Measurements from ENCODE around the genes IGFL3 and FKRP.

DNA sequence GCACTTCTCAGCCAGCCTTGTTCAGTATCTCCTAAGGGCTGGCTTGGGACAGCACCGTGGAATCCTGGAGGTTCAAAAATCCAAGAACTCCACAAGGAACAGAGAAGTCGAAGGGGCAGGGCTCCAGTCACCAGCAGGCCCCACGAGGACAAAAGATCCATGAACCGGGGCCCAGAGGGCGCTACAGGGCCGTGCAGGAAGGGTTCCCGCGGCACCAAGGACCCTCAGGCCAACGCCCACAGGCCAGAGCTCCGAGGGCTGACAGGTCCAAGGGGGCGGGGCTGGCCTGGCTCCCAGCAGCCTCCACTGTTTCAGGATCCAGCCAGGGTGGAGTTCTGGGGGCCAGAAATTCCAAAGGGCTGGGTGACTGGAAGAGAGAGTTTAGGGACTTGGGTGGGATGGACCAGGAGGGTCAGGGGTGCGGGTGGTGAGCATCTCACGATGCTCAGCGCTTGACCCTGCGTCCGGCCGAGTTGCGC is 707 bp downstream of the NANOS2 start:
- PRO-cap, result no peak

DNA sequence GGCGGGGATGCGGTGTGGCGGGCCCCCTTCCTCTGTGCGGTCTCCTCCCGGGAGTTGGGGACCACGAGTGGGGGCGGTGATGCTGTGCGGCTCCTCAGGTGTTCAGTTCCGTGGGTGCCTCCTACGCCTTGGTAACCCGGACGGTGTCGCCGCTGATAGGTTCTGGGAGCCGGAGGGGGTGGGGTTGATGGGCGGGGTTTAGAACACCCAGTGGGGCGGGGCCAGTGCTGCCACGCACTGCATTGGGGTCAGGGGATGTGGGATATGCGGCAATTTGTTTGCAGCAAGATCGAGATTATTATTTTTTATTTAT is 5.6 kb downstream of the CCDC61 start:
- PRO-cap, result no peak

- PRO-cap, result no peak
Observed at GRCh38 chr19:46077427-46077989, 36.7 kb upstream of the IGFL4 start.

- PRO-cap, result no peak
Observed at GRCh38 chr19:46124394-46124983, at the start of gene IGFL3. Gene IGFL3, minus strand, starts transcription at chr19:46124688.

DNA sequence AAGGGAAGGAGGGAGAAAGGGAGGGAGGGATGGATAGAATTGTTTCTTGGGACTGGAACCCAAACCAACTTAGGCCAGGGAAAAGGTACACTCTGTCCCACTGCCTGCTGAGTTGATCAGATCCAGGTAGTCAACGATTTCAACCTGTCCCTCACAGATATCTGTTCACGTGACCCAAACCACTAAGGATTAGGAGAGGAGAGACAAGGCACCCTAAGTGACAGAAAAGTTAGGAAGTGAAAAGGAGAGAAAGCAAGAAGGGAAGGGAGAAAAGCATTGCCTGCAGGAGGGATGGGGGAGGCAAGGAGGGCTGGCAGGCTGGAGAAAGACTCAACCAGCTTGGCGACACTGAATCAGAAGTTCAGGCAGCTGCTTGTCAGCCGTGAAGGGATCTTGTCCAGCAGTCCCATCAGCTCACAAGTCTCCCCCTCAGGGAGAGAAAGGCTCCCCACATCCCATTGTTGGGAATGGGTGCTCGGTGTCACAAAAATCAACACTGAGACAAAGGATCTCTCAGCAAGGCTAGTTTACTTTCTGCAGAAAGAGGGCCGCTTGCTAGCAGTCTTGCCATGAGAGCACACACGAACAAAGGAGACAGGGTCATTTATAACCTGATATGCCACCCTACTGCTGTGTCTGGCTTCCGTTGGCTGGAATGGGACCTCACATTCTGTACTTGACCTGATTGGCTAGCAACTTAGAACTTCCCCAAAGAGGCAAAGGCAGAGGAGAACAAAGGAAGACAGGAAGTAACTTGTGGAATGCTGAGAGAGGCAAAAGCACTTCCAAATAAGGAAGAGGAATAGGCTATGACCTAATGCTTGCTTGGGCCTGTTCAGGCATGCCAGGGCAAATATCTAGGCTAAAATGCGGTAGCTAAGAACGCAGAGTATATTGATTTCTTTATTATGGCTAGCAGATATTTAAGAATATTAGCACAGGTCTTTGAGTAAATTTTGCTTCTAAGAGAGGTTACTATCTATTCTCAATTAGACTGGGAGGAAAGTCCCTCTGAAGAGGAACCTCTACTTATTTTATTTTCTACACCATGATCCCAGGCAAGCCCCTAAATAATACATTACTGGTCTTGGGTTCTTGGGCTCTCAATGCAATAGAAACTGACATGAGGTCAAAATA is 8.6 kb upstream of the IGFL3 start:
- PRO-cap, result no peak

DNA sequence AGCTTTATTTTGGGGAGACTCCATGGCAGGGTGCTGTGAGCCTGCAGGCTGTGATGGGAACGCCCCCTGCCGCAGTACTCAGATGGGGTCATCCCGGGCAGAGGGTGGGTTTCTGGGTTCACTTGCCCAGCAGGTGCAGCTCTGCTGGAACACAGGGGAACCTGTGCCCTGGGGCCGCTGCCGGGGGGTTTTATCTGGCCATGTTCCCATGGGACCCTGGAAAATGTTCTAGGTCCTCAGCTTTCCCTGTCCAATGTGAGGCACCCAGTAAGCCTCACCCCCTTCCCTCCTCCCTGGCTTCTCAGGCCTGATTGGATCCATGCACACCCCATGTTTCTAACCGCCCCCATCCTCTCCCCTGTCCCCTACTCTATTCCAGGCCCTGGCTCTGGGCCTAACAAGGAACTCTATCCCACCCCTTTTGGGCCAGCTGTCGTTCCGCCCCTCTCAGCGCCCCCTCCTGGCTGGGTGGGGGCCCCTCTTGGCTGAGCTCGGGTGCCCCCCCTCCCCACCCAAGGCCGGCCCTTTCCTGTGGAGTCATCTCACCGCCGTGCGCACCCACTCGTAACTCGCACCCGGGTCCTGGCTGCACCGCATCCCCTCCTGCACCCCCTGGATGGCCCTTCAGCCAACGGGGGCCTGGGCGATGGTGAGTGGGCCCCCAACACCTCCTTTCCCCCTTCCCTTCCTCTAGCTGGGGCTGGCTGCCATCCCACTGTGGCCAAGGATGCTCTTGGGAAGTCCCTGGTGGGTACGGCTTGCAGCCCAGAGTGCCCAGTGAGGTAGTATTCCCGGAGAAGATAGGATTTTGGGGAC is 1.2 kb downstream of the HIF3A start:
- PRO-cap, result no peak

DNA sequence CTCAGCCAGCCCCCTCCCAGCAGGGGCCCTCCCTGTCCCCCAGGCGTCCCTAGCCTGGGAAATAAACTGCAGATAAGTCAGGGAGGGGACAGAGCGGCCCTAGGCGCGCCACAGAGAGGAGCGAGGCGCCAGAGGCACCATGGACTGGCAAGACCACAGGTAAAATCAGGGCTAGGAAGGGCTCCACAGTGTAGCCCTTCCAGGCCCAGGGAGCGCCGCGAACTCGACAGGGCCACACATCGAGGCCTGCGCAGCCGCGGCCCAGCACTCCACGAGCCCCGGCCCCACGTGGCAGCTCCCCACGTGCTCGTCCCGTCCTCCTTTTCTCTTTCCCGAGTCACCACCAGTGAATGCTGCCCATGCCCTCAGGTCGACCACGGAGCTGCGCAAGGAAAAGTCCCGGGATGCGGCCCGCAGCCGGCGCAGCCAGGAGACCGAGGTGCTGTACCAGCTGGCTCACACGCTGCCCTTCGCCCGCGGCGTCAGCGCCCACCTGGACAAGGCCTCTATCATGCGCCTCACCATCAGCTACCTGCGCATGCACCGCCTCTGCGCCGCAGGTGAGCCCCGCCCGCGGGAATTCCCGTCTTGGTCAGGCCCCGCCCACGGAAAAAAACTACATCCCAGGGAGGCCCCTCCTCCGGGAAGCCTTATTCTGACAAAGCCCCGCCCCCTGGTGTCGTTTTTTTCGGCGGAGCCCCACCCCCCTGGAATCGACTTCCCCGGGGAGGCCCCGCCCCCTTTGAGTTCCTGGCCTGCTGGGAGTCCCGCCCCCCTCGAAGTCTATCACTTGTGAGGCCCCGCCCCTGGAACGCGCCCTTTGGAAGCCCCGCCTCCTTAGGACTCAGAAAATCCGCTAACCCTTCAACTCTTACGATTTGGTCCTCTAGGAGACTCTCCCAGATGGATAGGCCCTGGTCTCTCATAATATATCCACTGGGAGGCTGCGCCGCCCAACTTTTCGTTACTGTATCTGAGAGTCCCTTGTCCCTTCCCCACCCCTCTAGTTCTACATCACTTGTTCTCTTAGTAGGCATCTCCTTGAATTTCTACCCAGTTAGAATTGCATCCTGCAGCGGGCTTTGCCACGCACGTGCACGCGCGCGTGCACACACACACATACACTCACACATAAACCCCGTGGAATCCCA is 7.1 kb downstream of the HIF3A start:
- PRO-cap, result no peak

- PRO-cap, result no peak
Observed at GRCh38 chr19:46351569-46351970, 4.7 kb downstream of the PPP5C start.

GRCh38 chr19:46383635-46384194 is 29.6 kb downstream of the CCDC8 start:
- PRO-cap, result no peak

DNA sequence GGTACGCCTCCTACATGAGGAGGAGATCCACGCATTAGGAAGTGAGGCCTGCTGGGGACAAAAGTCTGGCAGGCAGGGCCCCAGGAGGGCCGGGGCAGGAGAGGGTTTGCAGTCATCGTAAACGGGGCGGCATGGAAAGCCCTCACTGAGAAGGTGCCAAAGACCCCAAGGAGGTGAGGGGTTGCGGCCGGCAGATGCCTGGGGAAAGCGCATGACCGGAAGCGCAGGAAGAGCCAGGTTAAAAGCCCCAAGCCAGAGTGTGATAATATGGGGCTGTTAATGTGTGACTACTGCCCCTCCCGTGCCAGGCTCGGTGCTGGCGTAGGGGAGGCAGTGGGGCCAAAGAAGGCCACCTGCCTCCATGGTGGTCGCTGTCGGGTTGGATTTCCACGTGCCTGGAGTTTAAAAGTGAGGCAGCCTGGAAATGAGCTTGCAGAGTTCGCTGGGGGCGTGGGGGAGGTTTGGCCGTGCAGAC is 8.9 kb downstream of the CCDC8 start:
- PRO-cap, result no peak

DNA sequence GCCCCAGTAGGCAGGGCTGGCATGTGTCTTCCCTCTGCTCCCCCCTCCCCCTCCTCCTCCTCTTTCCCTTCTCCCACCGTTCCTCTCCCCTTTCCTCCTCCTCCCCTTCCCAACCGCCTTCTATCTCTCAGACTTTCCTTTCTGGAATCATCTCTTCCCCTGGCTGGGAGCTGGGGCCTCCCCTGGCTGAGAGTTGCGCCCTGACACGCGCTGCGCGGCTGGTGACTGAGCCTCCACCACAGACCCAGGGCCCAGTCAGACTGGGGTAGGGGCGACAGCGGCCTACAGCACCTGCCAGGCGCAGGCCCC is 2.8 kb downstream of the PNMA8B start:
- PRO-cap, result no peak

- PRO-cap, result no peak
Observed at GRCh38 chr19:46603262-46603928, 2.3 kb downstream of the CALM3 start.

- PRO-cap, result no peak
Observed at GRCh38 chr19:46633908-46634761, 1.9 kb downstream of the GNG8 start.

DNA sequence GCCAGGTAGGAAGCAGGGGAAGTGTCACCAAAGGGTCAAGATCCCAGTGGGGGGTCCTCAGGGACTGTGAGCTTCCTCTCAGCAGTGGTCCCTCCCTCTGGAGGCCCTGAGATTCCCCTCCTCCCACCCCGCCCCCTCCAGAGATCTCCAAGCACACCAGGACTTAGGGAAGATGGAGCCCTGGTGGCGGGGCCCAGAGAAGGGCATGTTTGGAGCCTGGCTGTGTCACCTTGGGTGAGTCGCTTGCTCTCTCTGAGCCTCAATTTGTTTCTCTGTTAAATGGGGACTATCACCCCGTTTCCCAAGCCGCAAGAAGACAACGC is 846 bp downstream of the DACT3 start:
- PRO-cap, result no peak

DNA sequence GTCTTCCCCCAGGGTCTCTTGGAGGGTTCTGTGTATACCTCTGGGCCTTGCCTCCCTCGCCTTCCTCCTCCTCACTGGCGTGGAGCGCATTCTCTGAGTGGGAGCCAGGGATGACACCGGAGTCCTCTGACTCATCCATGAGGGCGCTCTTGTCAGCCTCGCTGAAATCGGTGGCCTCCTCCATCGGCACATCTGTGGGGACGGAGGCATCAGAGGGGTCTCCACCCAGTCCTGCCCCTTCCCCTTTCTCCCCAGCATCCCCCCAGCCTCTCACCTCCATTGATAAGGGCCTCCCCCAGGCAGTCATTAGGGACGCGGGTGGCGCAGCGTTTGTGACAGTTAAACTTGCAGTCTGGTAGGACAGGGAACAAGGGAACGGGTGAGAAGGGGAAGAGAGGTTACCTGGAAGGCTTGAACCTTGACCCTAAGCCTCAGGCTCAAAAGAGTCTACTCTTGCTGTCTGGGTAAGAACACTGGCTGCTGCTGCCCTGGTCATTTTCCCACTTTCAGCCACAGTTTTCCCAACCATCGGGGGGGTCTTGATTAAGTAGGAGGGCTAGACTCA is 16.1 kb downstream of the PRKD2 start:
- PRO-cap, result no peak

DNA sequence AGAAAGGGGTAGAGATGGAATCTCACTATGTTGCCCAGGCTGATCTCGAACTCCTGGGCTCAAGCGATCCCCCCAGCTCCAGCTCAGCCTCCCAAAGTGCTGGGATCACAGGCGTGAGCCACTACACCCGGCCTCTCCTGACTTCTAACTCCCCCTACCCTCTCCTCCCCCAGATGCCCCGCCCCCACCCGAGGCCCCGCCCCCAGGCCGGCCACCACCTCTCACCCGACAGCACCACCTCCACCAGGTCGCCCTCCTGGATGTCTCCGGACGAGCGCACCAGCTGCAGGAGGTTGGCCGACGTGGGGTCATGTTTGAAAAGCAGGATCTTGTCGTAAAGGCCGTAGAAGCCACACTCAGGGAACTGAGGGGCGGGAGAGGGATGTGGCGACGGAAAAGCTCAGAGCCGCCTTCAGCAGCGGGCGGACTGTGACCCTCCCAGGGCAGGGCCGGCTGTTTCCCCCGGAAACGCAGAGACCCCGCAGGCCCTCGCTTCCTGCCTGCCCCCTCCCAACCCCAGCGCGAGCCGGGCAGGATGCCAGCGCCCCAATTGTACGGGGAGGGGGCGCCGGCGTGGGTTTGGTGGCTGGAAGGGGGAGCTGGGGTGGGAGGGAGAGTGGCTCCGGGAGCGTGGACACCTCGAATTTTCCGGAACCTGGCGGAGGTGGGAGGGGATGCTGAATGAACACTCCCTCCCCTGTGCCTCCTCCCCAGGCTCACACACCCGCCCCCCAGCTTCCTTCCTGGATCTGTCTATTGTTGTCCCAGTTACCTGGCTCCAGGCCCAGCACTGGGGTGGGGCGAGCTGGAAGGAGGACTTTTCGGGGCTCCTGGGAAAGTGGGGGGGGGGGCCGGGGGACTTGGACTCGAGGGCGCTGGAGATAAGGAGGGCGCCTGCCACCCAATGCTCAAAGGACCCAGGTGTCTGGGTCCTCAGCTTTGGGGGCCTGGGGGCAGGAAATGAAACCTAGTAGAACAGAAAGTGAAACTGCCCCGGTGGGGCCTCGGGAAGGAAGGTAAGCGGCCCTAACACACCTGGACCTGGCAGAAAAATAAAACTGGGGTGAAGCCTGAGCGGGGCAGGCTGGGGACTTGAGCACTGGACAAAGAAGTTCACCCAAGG is 2.9 kb downstream of the PRKD2 start:
- PRO-cap, result unidirectional peak, plus-strand start at position 985 of the sequence

GRCh38 chr19:46744958-46746168 is at the start of gene FKRP:
Gene FKRP, plus strand, starts transcription at chr19:46746057.
- PRO-cap, result bidirectional peak, plus-strand start at chr19:46746066, minus-strand start at chr19:46745859

- PRO-cap, result no peak
Observed at GRCh38 chr19:46764603-46765296, 18.5 kb upstream of the STRN4 start.

DNA sequence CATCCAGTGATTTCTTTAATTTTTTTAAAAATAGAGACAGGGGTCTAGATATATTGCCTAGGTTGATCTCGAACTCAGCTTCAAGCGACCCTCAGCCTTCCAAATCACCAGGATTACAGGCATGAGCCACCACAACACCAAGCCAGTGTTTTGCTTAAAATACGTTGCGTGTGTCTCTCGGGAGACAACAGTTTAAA is 458 bp upstream of the AP2S1 start:
- PRO-cap, result no peak

DNA sequence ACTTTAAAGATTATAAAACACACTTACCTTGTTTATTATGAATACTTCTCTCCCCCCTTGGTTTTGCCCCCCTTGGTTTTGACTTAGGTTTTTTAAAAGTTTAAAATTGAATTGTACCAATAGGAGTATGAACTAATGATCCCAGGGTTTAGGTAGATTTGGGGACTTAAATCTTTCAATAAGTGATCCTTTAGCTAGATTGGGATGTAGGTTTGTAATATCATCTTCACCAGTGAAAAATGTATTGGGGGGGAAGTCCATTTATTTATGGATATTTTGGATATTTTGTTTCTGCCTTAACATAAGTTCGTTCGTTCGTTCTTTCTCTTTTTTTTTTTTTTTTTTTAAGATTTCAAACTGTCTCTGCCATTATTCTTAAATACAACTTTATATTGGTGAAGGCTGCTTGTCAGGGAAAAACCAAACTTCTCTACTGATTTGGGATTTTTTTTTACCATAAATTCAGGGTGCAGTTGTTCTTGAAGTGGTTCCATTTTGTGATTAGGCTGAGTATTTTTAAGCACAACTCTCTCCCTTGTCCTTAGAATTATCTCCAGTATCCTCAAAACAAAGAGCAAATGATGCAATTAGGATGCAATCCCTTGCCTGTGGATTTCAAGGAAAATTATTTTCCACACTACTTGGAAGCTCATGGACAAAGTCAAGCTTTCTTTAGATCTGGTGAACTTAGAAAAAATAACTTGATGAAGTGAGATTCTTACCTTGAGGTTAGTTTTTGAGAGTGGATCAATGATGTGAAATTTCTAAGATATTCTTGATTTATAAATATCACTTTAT is 33.0 kb downstream of the ARHGAP35 start:
- PRO-cap, result no peak